UCH-1 (cell line): ENCODE measurements around the genes KIF15 and LARS2.

- RRBS: no CpG with 5 or more reads among the region's 2 CpGs
Observed at GRCh38 chr3:42982596-42982950, 3.5 kb downstream of the GASK1A start.

DNA sequence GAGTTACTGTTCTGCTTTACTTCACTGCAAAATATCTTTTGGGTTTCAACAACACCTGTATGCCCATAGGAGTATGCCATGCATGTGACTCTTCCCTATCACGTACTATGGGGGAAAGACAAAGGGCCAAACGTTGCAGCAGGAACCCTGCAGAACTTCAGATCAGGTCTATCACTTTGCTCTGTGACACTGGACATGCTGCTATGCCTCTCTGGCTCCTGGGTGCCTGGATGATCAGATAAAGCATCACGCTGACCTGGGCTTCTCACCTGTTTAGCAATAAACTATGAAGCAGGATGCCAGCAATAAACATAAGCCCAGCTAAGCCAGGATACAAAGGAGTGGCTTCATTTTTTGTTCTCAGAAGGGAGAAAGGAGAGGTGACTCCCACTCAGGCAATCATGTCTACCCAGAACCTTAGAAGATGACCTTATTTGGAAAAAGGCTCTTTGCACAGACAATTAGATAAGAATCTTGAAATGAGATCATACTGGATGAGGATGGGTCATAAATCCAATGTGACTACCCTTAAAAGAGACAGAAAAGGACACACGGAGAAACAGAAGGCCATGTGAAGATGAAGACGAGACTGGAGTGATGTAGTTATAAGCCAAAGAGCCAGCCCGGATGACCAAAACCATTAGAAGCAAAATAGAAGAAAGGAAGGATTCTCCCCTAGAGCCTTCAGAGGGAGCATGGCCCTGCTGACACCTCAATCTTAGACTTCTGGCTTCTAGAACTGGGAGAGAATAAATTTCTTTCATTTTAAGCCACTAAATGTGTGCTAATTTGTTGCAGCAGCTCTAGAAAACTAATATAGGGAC lies 19.2 kb downstream of the POMGNT2 start:
- RRBS: no CpG with 5 or more reads among the region's 6 CpGs

DNA sequence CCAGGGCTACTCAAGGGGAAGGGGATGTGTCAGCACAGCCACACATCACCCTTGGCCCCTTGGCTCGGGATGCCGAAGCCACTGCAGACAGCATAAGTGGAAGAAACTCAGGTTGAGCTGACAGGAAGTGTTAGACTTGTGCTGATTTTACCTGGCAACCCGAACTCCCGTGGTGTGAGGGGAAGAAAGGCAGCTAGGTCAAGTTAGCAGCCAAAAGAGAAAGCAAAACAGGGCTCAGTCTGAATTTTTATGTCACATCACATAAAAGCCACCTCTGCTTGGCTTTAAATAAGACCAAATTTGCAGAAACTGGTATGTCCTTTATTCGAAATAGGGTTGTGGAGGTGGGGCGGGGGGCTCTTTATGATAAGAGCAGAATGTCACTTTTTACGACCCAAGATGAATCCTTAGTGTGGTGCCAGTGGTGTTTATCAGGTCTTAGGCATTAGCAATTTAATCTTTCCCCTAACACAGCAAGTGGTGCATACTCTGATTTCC lies 57.0 kb upstream of the POMGNT2 start:
- RRBS: no CpG with 5 or more reads among the region's 7 CpGs

GRCh38 chr3:43317736-43318325 lies 31.5 kb downstream of the SNRK start:
- RRBS: no CpG with 5 or more reads among the region's 5 CpGs

DNA sequence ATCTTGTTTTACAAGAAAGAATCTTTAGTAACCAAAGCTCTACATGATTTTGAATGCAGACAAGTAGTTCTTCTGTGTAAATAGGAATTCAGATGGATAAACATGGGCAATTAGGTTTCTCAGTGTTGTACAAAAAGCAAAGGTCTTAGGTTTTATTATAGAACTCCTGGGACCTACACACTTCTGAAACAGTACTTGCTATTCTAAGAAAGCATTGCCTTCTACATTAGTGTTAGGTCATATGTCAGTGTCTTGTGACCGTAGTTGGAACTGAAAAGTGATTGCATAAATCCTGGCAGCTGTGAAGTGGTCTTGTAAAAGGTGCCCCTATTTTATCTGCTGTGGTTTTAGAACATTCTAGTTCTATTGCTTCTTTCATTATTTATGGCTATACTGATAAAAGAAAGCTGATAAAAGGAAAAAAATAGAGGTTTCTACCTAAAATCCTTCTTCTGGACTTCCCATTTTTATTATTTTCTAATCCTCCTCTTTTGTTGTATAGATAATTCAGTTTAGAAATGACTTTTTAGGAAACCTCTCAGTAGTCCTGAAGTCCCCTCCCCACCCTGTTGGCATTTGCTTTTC lies 40.9 kb downstream of the SNRK start:
- RRBS: no CpG with 5 or more reads among the region's 1 CpG

DNA sequence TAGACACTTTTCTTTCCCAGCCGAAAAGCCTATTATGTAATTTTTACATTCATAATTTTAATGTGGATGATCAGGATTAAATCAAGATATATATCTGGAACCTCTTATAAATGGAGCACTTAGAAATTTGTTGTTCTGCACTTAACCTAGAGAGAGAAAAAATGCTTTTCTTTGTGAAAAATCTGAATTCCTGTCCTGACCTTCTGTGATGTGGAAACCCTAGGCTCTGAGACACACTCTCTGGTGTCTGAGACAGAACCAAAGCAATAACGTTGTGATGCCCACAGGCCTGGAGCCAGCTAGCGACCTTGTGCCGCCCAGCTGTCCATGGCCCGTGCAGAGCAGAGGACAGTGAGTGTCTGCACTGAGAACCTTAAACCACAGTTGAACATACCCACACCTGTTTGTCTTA lies 62.4 kb downstream of the SNRK start:
- RRBS: no CpG with 5 or more reads among the region's 5 CpGs

- RRBS: no CpG with 5 or more reads among the region's 5 CpGs
Observed at GRCh38 chr3:43401725-43402369, 115.5 kb downstream of the SNRK start.

- RRBS: no CpG with 5 or more reads among the region's 6 CpGs
Observed at GRCh38 chr3:43638538-43639259, 16.9 kb upstream of the ANO10 start.

DNA sequence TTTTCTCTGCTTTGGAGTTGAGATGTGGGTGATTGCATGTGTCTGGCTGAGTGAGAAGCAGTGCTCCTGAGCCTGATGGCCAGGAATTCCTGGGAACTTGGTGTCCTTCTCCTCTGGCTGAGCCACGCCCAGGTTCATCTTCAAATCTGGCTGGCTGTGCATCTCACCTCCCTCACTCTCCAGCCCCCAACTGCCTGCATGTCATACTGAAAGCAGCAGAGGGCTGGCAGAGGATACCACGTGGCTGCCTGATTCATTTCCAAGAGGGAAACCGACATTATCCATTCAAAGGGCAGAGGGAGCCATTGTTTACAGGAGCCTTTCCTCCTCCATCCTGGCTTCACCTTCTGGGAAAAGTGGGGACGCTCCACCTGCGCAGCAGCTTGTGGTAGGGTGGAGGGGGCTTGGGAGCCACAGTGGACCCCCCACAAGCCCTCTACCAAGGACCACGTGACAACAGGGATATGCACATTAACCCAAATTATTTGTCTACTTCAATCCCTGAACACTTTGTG lies 57.5 kb downstream of the ABHD5 start:
- RRBS: no CpG with 5 or more reads among the region's 6 CpGs

GRCh38 chr3:43996215-43996614 lies 245.5 kb upstream of the TOPAZ1 start:
- RRBS: 10% methylated on average over 4 of the region's 29 CpGs

DNA sequence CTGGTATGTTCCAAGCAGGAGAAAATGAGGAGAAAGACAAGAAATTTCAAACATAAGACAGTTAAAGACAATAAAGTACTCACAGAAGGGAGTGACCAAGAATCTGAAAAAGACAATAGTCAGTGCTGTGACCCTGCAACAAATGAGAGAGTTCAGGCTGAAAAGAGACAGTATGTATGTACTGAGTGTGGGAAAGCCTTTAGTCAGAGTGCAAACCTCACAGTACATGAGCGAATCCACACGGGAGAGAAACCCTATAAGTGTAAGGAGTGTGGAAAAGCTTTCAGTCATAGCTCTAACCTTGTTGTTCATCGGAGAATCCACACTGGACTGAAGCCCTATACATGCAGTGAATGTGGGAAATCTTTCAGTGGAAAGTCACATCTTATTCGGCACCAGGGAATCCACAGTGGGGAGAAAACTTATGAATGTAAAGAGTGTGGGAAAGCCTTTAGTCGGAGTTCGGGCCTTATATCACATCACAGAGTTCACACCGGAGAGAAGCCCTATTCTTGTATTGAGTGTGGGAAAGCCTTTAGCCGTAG lies 9.5 kb downstream of the ZNF660 start:
- RRBS: no CpG with 5 or more reads among the region's 8 CpGs

DNA sequence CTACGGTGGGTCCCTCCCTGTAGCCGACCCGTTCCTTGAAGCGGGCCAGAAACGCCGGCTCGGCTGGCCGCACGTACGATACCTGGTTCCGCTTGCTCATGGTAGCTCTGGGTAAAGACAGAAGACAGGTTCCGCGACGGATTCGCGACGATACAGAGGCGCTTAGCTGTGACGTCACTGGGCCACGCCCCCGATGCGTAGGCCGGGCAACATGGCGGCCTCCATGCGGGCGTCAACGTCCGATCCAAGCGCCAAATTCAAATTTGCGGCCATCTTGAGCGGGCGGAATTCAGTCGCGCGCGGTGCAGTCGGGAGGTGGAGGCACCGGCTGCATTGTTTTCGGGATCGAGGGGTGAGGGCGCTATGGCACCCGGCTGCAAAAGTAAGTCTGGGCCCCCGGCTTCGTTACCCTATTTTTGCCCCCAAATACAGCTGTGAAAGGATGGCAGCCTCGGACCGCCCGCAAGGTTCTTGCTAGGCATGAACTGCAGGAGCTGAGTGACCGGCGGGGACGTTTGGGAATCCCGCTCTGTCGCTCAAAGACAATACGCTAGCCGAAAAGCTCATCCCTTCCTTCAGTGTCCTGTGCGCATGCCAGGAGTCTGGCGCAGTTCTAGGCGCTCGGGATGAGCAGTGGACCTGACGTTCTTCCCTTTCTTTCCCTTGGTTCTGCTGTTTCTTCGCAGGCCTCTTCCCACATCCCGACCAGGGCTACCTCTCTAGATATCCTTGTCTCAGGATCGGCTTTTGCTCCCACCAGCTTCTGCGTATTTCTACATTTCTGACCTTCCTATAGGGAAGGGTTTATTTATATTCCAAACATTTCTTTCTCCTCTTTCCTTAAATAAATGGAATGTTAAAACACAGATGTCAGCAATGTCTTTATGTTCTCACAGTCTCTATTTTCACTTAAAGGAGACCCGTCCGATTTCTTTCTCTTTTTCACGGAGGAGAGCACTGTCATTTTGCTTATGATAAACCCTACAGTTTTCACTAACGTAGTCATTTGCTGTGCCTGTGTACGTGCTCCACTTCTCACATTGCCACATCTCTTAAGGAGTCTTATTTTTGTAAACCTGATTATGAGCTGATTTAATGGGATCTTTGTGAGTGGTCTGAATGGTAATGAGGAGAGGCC lies at the start of gene KIF15:
KIF15 (plus strand) TSS at position 292 of the 1,138 bp plus-strand sequence.
- RRBS: 0% methylated on average over 1 of the region's 68 CpGs

GRCh38 chr3:44838084-44838606 lies 23.6 kb upstream of the TMEM42 start:
- RRBS: no CpG with 5 or more reads among the region's 2 CpGs

DNA sequence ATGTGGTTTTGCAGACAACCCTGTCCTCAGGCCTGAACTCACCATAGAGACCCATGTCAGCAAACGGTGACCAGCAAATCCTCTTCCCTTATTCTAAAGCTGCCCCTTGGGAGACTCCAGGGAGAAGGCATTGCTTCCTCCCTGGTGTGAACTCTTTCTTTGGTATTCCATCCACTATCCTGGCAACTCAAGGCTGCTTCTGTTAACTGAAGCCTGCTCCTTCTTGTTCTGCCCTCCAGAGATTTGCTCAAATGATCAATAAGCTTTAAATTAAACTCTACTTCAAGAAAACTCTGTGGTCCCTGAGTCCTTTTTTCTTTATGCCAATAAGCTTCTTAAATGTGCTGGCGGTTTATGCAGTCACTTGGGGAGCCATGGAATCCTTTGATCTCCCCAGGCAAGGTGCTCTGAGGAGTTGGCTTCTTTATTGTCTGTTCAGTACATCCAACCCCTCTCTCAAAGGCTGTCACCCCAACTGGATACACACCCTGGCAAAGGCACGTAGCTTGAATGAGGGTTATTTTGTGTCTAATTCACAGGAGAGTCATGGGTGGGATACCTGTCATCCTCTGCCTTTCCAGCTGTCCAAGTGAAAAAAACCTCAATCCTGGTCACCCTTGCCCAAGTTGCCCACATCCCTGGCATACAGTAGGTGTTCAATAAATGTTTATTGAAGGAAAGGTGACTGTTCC lies 40.0 kb downstream of the TGM4 start:
- RRBS: no CpG with 5 or more reads among the region's 3 CpGs

DNA sequence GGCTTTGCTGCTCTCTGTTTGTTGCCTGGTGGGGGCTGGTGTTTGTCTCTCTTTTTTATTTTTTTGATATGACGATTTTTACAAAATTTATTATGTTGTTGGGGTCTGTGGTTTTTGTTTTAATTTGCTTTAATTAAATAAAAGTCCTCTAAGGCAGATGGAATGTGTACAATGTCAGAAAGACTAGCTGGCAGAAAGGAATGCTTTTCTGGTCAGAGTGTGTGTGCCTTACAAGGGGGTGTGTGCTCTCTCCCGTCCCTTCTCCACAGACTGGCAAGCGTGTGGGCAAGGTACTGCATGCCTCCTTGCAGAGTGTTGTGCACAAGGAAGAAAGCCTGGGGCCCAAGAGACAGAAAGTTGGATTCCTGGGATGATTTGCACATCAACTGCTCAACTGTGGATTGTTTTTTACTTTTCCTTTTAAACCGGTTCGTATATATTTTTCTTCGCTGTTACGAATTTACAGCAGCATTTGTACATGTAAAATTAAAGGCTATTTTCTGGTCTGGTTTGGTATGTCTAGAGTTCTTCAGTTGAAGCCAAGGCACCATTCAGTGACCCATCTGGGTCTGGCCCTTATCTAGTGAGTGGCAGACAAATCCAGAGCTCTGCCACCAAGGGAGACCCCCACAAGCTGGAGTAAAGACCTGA lies 15.0 kb upstream of the CLEC3B start:
- RRBS: no CpG with 5 or more reads among the region's 7 CpGs

- RRBS: no CpG with 5 or more reads among the region's 7 CpGs
Observed at GRCh38 chr3:45112828-45113453, 33.2 kb downstream of the CDCP1 start.

DNA sequence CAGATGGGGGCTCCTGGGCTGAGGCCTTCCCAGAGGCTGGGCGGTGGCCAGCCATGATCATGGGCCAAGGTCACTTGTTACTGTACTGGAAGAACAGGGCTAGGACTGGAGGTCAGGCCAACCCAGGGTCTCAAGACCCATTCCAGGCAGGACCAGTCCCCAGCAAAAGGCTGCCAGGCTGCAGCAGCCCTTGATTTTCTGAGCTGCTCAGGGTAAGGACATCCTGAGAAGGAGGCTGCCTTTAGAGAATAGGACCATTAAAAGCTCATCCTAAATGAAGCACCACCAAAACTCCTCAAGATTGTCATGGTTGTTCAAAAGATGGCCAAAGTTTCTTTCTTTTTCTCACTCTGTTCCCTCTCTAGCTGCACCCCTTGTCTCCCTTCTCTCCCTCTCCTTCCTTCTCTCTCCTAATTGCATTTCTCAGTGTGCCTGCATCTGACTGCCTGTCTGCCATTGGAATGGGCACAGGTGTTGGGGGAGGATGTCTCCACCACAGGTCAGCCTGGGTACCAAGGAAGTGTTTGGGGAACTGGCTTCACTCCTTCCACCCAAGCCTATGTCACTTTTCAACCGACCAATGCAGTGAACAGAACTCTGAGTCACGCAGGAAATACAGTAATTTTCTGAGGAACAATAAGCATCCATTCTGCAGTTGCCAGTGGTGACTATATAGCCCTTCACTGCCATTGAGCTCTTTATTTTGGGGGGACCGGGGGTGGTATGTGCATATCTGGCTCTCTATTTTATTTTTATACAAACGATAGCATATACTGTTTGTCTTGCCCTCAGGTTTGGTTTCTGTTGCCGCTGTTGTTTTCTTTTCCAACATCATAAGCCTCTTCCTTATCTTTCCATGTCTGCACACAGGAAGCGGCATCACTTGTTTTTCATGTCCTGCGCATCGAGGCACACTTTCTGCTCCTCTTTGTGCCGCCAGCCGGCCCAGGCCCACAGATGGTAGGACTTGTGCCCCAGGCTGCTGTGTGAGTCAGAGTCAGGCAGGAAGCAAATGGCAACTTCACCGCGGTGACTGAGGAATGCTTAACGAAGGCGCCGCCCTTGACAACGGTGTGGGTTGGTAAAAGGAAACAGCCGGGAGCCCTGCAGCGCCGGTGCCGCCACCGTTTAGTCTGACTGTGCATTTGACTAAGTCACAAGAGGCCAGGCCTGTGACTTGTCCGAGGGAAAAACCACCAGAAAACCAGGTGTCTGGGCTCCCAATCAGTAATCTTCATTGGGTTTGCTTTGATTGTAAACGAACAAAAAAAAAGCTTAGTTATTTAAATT lies 20.9 kb upstream of the CDCP1 start:
- RRBS: no CpG with 5 or more reads among the region's 24 CpGs

DNA sequence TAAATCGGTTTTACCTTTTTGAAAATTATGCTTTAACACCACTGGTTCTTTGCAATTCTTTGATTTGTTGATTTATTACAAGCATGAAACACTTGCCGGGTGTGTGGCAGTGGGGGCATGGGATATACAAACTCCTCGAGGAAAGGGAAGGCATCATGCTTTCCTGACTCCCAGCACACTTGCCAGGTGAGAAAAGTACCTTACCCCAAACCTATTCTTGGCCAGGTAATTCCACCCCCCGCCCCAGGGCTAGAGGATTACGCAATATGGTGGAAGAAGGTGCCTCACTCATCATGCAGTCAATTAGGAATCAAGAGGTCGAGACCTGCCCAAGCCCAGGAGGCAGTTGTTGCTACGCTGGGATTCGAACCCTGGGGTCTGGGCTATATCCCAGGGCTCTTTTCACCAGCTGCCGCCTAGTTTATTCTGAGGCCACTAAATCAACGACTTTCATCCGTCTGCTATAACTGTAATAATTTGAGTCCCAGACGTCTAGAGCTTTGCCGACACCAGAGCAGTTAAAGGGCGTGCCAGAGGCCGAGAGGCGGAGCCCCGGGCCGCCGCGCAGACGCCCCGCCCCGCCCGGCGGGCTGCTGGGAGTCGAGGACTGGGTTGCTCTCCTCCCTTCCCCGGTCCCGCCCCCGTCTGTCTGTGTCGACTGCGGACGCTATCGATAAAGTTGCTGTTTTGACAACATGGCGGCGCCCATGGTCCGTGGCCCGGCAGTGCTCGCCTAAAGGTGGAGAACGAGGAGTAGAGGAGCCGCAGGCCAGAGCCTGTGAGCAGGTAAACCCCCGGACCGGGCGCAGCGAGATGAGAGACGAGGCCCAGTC lies at the start of gene LARS2:
LARS2 (plus strand) TSS at position 682 of the 833 bp plus-strand sequence.
- RRBS: 3% methylated on average over 17 of the region's 45 CpGs

- RRBS: no CpG with 5 or more reads among the region's 4 CpGs
Observed at GRCh38 chr3:45608955-45609350, 14.4 kb downstream of the LIMD1 start.